NALM6 (cell line): ENCODE measurements around the genes TMTC2 and SLC6A15.

DNA sequence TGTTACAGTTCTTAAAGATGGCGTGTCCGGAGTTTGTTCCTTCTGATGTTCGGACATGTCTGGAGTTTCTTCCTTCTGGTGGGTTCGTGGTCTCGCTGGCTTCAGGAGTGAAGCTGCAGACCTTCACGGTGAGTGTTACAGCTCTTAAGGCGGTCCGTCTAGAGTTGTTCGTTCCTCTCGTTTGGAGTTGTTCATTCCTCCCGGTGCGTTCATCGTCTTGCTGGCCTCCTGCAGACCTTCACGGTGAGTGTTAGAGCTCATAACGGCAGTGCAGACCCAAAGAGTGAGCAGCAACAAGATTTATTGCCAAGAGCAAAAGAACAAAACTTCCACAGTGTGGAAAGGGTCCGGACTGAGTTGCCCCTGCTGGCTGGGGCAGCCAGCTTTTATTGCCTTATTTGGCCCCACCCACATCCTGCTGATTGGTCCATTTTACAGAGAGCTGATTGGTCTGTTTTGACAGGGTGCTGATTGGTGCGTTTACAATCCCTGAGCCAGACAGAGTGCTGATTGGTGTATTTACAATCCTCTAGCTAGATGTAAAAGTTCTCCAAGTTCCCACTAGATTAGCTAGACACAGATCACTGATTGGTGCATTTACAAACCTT, 137.7 kb downstream of the PAWR start:
- PRO-cap, result no peak

DNA sequence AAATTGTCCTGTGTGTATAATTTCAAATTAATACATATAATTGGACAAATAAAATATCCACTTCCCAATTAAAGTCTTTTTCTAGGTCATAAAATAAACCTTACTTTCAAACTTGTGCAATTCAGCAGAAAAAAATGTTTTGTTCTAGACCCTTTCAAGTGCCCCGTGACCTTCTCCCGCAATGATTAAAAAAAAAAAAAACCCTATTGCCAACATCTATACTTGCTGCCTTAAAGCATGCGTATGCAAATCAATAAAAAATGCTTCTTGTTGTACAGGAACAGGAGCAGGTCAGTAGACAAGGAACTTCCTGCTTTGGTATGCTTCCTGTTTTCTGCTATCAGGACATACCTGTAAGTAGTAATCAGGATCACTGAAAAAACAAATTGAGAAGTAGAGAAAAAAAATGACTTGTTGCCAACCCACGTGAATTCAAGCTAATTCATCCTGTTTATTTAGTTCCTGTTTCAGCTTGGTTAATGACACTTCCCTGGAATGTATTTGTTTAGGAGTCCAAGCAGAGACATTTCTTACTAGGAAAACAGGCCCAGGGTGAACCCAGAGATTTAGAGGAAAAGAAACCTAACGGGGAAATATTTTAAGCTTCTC, 124.4 kb downstream of the PAWR start:
- PRO-cap, result no peak

DNA sequence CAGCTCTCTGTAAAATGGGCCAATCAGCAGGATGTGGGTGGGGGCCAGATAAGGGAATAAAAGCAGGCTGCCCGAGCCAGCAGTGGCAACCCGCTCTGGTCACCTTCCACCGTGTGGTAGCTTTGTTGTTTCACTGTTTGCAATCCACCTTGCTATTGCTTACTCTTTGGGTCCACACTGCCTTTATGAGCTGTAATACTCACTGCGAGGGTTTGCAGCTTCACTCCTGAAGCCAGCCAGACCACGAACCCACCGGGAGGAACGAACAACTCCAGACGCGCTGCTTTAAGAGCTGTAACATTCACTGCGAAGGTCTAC, 20.9 kb upstream of the PAWR start:
- PRO-cap, result no peak

GRCh38 chr12:82650592-82651141, 36.0 kb upstream of the TMTC2 start:
- PRO-cap, result no peak

DNA sequence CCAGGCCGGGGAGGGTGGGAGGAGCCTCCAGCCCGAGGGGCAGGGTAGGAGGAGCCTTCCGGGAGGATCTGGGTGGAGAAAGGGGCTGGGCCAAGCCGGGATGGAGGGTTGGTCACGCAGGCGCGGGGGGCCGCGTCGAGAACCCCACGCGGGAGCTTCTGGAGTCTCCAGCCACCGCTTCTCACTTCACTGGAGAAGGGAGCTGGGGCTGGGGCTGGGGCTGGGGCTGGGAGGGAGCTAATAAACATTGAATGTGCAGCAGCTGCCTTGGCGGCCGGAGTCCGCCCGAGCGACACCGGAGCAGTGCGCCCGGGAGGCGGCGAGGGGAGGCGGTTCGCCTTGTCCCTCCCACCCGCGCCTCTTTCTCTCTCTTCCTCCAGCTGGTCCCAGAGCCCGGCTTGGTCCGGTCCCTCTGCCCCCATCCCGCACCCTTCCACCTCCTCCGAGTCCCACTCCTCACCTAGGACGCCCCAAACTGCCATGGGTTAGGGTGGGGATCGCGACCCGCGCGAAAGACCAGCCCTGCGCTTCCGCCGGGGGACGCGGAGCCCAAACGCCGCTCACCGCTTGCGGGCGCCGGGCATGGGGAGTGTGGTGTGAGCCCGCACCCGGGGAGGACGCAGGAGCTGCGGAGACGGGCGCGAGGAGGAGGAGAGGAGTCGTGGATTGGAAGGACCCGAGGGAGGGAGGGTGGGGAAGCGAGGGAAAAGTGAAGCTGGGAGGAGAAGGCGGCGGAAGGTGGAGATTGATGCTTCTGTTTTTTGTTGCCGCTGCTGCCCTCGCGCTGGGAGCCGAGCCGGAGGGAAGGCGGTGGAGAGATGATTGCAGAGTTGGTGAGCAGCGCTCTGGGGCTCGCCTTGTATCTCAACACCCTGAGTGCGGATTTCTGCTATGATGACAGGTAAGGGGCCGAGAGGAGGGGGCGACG, at the start of gene TMTC2:
Gene TMTC2 (plus strand): TSS at position 138 of the 928 bp plus-strand sequence.
- PRO-cap, result bidirectional peak, plus-strand start at position 93 of the sequence, minus-strand start outside the sequence

- PRO-cap, result no peak
Observed at GRCh38 chr12:82813908-82814641, 127.4 kb downstream of the TMTC2 start.

GRCh38 chr12:84911057-84911602, 1.5 kb downstream of the SLC6A15 start:
- PRO-cap, result no peak

GRCh38 chr12:84912495-84912952, at the start of gene SLC6A15:
Gene SLC6A15 (minus strand): TSS chr12:84912799.
- PRO-cap, result no peak

DNA sequence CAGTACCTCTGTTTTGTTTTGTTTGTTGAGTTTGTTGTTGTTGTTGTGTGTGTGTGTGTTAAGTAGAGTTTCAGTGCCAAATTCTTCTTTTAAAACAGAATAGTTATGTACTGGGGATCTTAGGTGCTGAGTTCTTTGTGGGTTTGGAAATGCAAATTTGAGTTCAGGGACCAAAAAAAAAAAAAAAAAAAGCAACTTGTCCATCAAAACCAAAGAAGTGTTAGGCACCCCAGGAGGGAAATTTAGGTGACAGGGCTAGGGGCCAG, 53.0 kb downstream of the TSPAN19 start:
- PRO-cap, result no peak

GRCh38 chr12:85279259-85279630, 775 bp upstream of the ALX1 start:
- PRO-cap, result no peak

DNA sequence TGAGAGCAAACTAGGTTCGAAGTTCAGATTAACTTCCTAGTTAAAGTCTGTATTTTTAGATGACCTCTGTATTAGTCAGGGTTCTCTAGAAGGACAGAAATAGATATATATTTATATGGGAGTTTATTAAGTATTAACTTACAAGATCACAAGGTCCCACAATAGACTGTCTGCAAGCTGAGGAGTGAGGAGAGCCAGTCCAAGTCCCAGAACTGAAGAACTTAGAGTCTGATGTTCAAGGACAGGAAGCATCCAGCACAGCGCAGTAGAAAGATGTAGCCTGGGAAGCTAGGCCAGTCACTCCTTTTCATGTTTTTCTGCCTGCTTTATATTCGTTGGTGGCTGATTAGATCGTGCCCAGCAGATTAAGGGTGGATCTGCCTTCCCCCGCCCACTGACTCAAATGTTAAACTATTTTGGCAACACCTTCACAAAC, 223.1 kb downstream of the C12orf50 start:
- PRO-cap, result no peak

DNA sequence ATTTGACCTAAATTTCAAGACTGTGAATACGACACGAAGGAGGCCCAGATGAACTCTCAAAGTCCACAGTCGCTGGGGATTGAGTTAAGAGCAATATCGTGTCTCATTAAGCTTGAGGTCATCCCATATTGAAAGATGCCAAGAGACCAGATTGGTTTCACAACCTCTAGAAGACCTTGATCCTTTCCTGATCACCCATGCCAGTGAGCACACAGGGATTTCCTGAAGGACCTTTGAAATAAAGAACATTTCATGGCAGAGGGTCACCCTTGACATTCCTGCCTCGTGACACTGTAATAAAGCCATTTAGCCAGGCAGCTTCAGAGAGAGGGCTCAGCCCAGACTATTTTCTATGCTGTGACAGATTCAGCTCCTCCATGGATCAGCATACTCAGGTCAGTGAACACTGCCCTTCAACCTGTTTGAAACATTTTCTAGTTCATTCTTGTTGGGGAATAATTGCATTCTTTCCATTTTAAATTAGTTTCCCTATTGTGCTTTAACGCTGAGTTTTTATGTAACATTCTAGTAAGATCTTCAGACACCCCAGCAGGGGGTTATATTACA, 213.3 kb downstream of the C12orf50 start:
- PRO-cap, result no peak

DNA sequence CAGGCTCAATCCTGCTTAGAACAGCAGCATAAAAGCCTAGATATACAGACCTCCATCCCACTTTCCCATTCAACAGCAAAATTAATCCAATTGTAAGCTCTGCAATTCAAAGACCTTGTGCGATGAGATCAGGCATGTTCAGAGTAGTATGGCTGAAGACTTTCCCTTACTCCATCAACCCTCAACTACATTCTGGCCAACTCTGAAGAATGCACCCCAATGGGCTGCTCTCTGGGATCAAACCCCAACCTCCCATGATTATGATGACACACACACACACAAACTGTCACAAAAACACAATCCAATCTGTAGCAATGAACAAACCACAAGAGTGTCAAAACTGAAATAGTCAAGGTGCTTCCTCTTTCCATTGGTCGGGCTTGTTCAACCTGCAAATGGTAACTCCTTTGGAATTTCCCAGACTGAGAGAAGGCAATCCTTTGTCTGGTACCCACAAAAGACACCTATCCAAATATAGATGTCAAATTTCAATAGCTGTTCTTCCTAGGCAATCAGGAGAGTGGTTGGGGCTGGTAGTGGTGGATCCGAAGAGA, 191.8 kb downstream of the KITLG start:
- PRO-cap, result no peak

DNA sequence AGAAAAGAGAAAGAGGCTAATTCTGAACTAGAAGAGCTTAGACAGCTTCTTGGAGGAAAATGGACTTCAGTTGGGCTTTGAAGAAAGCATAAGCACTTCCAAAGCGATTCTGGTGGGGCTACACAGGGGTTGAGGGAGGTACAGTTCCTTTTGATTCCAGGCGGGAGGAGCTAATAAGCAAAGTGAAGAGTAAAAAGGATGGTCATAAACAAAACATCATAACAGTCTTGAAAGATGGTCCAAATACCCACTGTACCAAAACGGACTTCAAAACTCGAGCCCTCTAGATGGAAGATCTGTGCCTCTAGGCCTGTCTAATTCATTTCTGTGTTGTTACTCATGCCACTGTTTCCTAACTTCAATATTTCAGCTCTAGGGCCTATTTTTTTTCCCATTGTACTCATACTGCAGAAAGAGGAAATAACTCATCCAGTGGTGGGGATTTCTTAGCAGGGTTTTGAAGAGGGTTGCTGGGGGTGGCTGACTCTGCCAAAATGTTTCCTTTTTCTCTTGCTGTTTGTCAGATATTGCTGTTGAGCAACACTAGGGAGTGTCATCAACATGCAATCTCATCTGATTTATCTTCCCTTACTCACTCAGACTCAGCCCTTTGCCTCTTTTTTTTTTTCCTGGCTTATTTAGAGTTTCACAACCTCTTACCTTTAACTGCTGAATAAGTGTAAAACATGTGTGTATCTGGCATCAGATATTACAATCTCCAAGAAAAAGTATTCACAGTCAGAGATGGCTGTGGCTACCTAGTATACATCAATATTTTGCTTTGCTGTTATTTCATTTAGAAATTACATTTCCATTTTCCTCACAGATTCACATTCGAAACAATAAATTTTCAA, 189.6 kb downstream of the DUSP6 start:
- PRO-cap, result no peak

DNA sequence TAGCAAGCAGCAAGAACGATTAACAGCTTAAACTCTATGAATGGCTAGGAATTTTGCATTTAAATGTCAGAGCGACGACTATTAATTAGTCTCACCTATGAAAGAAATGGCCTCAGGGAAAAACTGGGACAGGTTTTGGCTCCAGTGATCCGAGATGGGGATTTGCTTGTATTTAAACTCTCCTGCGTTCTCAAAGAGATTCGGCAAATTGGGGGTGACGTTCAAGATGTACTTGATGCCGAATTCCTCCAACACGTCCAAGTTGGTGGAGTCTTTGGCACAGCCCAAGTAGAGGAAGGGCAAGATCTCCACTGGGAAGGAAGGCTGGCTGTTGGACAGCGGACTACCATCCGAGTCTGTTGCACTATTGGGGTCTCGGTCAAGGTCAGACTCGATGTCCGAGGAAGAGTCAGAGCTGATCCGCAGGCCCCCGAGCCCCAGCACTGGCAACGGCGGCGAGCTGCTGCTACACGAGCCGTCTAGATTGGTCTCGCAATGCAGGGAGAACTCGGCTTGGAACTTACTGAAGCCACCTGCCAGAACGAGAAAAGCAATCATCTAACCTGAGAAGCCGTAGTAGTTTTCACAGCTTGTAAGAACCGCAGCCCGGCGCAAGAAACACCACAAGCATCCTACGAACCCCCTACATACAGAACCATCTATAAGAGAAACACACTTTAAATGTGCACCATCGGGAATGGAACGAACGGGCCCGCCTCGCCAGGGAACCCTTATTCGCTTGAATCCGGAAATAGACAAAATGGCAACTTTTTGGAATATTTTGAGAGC, 1.6 kb downstream of the DUSP6 start:
- PRO-cap, result bidirectional peak, plus-strand start at position 673 of the sequence, minus-strand start at position 492 of the sequence

DNA sequence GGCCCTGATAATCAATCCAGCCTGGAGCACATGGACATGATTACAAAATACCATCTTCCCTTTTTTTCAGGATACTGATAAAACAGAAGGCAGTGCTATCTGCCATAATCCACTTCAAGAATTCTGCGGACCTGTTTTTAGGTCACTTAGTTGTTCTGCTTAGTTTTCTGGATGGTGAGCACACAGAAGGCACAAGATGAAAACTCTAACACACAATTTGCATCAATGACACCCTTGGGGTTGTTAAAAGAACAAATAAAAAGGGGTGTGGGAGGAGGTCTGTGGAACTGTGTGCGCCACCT, 31.1 kb upstream of the DUSP6 start:
- PRO-cap, result no peak

- PRO-cap, result no peak
Observed at GRCh38 chr12:89544619-89545258, 18.9 kb upstream of the POC1B start.

DNA sequence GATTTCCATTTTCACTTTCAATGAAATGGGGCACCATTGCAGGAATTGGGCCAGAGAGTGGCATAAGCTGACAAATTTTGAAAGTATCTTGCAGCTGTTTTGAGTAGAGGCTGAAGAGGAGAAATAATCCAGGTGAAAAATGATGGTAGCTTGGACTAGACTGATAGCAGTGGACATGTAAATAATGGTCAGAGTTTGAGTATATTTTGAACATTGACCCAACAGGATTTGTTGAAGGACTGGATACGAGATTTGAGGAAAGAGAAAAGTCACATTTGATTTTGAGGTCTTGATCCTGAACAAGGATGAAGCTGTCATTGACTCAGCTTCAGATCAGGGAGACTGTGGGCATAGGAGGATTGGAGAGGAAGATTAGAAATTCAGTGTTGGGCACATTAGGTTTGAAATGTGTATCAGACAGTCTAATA, 22.9 kb upstream of the POC1B start:
- PRO-cap, result no peak

GRCh38 chr12:89656796-89657339, 51.8 kb downstream of the ATP2B1 start:
- PRO-cap, result no peak

DNA sequence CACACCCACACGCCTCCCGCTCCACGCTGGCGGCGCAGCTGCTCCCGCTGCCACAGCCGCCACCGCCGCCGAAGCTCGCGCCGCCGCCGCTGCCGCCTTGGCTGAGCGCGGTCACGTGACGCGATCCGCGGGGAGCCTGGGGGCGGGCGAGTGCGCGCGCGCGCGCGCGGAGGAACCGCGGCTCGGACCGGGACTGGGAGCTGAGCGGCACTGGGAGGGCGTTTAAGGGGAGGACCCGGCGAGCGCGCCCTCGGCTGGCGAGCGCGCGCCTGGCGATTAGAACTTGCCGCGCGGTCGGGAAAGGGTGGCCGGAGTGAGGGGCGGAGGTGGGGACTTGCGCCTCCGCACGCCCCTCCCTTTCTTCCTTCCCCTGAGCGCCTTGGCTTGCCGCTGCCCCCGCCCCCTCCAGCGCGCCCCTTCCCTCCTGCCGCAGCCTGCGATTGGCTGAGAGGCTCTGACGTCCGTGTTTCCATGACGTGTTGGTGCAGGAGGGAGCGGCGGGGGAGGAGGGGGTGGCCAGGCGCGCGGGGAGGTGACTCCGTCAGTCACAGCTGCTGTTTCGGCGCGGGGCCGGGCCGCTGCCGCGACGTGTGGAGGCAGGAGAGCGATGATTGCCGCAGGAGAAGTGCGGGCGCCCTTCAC, 730 bp upstream of the ATP2B1 start:
- PRO-cap, result bidirectional peak, plus-strand start at position 279 of the sequence, minus-strand start at position 73 of the sequence; bidirectional peak, plus-strand start at position 558 of the sequence, minus-strand start at position 381 of the sequence